ENCODE data around the gene C22orf42.

DNA sequence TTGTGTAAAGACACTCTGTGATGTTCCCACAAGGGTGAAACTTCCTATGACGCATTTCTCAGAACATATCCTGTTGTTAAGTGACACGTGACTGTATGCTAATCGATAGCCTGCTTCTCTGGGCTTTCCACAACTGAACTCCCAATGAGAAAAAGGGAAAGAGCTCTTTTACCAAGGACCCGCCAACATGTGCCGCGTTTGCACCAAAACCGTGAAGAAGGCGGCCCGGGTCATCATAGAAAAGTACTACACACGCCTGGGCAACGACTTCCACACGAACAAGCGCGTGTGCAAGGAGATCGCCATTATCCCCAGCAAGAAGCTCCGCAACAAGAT, 3.8 kb upstream of the SLC5A1 start:
- RRBS = no CpG with 5 or more reads among the region's 16 CpGs

DNA sequence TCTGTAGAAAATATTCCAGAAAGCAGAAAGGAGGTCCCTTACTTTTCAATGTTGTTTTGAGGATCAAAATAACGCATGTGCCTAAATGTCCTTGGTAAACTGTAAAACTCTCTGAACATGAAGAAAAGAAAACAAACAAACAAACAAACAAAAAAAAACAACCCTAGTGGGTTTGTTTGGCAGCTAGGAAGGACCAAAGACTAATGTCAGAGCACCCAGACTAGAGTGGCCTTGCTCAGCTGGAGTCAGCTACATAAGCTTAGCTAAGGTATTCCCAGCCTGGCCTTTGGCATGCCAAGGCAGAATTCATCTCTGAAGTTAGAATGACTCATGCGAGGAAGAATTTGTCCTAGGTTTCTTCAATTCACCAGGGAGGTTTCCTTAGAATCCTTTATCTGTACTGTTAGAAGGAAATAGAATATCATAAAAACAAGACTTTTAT, 36.0 kb downstream of the SLC5A1 start:
- RRBS = no CpG with 5 or more reads among the region's 2 CpGs

- RRBS = no CpG with 5 or more reads among the region's 20 CpGs
Observed at GRCh38 chr22:32137616-32138401, 21.3 kb downstream of the C22orf42 start.

DNA sequence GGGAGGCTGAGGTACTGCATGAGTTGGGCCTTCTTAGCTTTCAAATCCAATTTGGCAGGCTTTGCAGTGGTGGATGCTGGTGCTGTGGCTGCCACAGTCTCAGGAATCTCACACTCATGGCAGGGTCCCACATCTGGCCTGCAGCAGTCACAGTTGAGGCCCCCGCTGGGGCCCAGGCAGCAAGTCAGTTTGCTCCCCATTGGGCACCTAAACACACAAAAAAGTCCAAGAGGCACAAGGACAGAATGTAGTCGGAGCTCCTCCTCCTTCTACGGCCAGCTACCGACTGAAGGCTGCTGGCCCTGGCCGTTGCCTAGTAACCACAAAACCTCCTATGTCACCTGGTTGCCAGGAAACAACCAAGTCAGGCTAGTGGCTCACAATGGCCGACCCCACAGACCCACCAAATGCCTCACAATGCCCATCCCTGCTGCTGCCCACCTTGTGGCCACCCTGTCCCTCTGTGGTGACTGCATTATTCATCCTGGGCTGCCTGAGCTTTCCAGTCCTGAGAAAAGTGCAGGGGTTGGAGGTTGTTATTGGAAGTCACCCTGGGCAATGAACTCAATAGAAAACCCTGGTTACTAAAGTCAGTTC, at the start of gene C22orf42:
C22orf42 (minus strand) TSS at position 288 of the 597 bp plus-strand sequence.
- RRBS = no CpG with 5 or more reads among the region's 6 CpGs

DNA sequence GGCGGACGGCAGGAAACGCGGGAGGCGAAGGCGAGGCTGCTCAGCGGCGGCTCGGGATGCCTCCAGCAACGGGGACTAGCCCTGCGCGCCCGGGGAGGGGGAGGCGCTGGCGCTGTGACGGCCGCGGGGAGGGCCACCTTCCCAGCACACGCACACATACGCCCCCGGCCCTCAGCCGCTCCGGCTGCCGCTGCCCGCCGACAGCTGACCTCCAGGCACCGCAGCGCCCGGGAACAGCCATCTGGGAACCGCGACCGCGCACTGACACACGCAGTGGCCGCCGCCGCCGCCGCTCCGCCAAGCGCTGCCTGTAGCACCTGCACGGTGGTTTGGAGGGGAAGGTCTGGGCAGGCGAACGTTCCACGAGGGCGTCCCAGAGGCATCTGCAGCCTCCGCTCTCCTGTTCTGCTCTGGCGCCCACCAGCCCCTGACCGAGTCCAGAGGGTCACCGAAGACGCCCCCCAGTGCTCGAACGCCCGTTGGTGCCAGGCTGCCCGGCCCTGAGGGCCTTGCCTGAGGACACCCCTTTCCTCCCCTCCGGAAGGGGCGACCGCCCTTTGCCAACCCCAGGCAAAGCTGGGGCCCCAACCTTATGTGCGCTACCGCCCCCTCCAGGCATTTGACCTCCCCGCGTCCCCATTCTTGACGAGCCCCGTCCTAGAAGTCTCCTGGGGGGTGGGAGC, 16.9 kb upstream of the C22orf42 start:
- RRBS = 23% methylated on average over 11 of the region's 64 CpGs

GRCh38 chr22:32410575-32411047, 1.4 kb downstream of the RTCB start:
- RRBS = no CpG with 5 or more reads among the region's 7 CpGs

- RRBS = no CpG with 5 or more reads among the region's 3 CpGs
Observed at GRCh38 chr22:32478862-32479335, 4.3 kb downstream of the FBXO7 start.

DNA sequence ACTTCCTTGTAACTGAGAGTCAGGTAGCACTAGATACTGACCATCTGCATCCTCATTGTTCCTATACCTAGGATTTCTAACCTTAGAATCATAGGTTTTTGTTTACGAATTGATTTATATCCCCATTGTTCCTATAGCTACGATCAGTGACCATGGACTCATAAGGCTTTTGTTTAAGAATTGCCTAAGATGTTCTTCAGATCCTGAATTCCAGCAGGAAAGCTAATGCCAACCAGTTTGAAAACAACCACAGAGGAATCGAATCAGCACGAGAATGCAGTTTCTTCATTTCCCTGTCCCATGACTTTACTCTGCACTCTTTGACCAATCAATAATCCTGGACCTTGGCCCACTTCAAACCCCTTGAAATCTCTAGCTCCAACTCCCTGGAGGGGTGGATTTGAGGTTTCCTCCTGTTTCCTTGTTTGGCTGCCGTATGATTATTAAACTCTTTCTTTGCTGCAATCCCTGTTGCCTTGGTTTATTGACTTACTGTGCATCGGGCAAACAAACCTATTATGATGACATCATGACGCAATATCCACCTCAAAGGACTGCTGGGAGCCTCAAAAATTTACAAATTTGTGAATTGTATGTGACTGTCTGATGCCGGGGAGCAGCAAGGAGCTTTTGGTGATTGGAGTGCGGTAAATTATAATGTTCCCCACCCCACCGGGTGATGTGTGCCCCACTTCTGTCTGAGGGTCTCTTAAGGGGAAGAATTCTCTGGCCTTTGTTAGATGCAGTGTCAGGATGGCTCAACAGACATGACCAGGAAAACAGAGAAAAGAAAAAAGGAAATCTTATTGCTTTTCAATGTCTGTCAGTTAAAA, 109.3 kb downstream of the FBXO7 start:
- RRBS = 8% methylated on average over 1 of the region's 10 CpGs

DNA sequence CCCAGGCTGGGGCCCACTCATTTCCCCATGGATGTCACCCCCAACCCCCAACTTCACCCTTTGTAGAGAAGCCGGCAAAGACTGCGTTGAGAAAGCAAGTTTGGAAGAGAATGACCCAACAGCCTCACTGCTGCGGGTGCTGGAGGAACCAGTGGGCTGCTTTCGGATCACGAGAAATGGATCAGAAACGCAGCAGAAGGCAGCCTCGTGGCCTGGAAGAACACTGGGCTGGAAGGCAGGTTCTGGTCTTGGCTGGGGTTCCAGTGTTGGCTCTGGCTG, 37.2 kb upstream of the TIMP3 start:
- RRBS = no CpG with 5 or more reads among the region's 7 CpGs

GRCh38 chr22:32853350-32853726, 51.8 kb downstream of the TIMP3 start:
- RRBS = no CpG with 5 or more reads among the region's 1 CpG

GRCh38 chr22:33563117-33563780, 357.0 kb downstream of the LARGE1 start:
- RRBS = no CpG with 5 or more reads among the region's 15 CpGs

DNA sequence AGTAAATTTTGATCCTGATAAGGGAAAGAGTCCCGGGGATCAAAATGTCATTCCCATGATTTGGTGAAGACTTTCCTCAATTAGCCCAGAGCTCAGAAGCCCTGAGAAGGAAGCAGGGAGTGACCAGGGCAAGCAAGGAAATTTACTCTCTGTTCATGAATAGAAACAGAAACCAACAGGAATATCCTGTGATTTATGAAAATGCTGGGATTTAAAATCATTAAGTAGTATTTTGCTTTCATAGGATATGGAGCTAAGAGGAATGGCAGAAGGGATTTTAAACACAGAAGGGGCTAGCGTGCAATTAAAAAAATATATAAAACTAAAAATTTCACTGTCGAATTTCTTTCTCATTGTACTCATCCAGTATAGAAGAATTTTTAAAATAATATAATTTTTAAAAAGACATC, 356.5 kb downstream of the LARGE1 start:
- RRBS = no CpG with 5 or more reads among the region's 3 CpGs

- RRBS = no CpG with 5 or more reads among the region's 9 CpGs
Observed at GRCh38 chr22:33568093-33568510, 352.2 kb downstream of the LARGE1 start.

- RRBS = no CpG with 5 or more reads among the region's 11 CpGs
Observed at GRCh38 chr22:33880951-33881533, 39.2 kb downstream of the LARGE1 start.

- RRBS = no CpG with 5 or more reads among the region's 5 CpGs
Observed at GRCh38 chr22:33896848-33897348, 23.4 kb downstream of the LARGE1 start.

GRCh38 chr22:33910354-33910956, 9.8 kb downstream of the LARGE1 start:
- RRBS = no CpG with 5 or more reads among the region's 10 CpGs

GRCh38 chr22:35020936-35021663, 44.9 kb upstream of the ISX start:
- RRBS = no CpG with 5 or more reads among the region's 14 CpGs

DNA sequence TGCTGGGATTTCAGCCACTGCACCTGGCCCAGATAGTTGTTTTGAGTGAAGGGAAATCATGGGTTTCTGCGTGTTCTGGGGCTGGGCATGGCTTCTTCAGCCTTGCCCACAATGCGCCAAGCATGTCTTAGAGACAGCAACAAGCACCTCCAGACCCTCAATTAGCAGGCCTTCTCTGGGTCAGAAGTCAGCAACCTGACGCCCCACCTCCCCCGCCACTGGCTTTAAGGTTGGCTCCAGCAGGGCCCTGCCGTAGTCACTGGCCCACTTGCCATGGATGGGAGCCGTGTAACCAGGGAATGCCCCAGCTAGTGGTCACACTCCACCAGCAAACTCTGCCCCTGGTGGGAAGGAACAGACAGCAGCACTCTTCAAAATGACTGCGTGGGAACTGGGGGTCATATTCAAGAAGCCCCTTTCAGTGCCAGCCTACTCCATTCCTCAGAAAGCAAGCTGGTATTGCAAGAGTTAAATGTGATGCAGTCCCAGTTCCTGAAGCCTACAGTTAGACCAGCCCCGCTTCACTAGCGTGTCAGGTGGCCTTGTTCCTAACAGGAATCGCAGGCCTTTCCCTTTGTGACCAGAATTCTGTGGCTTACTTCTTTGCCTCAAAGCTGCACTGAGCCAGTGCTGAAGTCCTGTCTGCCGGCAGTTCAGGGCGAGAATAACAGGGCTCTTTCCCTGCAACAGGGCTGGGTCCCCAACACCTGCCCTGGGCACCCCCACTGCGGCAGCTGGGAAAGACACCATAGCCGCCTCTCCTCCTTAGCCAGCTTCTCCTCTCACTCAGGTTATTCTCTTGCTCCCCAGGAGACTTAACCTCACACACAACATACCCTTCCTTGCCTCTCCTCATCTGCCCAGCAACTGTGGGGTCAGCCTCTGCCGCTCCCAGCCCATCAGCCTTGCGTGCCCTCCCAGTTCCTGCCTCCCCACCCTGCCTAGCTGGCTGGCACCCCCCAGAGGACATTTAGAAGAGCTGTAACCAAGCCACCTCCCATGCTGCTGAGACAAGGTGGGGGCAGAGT, 37.8 kb downstream of the TOM1 start:
- RRBS = no CpG with 5 or more reads among the region's 16 CpGs

GRCh38 chr22:35367418-35367839, 13.5 kb upstream of the HMOX1 start:
- RRBS = no CpG with 5 or more reads among the region's 9 CpGs

DNA sequence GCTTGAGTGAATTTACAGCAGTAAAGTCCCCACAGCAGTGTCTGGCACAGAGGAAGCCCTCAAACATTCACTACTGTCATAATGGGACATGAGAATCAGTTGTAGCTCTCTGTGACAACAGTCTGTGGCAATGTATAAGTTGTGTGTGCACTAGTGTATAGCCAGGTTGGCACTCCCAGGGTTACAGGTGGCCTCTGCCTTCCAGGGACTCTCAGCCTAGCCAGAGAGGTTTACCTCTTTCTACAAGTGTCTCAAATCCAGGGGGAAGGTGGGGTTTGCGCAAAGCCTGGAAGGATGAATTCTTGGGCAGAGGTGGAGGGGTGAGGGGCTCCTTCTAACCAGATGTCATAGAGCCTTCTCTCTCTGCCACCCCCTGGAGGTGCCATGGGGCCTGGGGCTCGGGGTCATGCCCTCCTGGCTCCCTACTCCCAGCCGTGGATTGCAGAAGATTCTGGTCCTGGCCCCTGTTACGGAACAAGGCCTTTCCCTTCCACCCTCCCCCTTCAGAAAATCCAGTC, 6.6 kb downstream of the HMOX1 start:
- RRBS = no CpG with 5 or more reads among the region's 4 CpGs